ENCODE data around the genes OR4S1, OR4C3, OR5D13, OR8U1, OR5M10, OR9G1, LRRC55 and PRG2.

- PRO-cap = bidirectional peak, plus-strand start at chr11:47918139, minus-strand start at chr11:47917977
Observed at GRCh38 chr11:47917701-47918596, 62.4 kb upstream of the PTPRJ start.

DNA sequence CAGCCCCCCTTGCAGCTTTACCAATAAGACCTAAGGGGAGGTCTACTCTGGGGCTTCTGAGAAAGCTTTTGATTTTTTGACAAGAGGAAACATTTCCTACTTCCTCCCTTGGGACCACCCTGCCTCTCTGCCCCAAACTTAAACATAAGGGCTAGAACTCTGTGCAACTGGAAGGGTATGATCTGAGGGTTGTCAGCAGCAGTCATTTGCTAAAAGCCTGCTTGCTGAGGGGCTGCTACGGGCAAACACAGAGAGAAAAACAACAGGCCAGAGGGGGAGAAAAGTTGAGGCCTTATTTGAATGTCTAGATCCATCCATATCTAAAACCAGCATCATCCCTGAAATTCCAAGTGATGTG is 29.8 kb upstream of the PTPRJ start:
- PRO-cap = no peak

DNA sequence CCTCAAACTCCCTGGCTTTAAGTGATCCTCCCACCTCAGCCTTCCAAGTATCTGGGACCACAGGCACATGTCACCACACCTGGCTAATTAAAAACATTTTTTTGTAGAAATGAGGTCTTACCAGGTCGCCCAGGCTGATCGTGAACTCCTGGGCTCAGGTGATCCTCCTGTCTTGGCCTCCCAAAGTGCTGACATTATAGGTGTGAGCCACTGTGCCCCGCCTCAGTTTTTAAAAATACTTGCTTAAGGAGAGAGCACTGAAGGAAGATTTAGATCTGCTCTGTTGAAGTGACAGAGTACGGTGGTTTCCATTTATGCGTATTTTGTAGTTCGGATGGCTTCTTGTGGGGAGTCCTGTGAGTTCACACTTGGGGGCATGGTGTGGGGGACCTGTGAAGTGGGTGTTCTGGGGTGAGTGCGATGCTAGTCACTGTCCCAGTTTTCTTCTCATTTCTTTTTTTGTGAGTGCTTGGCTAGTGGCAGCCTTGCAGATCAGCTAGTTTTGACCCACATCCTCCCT is 31.4 kb downstream of the PTPRJ start:
- PRO-cap = no peak

DNA sequence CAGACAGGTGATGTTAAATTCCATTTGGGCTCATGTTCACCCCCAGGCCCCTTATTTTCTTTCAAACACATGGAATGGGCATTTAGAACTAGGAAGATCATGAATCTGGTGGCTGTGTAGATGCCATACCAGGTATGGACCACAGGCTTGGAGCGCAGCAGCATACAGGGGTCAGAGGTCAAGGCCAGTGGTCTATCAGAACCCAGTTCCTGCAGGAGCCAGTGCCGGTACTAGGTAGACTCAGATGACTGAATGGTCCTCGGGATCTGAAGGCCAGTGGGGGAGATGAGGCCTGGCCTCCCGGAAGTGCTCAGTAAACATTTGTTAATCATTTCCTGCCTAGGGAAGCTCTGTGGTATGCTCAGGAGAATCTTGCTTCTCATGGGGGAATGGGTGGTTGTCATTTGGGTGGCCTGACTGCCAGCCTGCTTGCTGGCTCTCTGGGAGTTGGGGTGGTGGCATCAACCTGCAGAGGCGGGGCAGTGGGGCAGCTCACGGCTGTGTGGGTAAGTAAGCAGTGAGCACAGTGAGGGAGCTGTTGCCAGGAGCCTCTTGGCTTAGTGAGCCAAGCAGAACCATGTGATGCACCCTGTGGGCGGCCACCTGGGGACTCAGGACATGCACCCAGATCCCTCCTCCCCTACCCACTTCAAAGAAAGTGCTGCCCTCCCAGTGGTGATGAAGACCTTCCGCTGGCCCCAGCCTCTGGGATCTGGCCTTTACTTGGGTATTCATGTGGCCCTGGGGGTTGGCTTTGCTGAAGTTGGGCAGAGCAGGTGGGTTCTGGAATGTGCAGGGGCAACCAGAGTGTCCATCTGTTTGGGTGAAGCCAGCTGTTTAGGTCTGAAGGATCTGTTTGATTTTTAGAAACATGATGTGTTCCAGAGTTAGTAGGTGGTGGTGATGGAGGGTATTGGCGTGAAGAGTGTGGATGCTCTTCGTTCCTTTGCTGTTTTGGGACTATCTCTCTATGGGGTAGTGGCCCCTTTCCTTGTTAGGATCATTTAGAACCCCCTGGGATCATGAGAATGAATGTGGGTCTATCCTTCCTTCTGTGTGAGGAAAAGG is 33.2 kb downstream of the PTPRJ start:
- PRO-cap = no peak

- PRO-cap = no peak
Observed at GRCh38 chr11:48028909-48029407, 48.6 kb downstream of the PTPRJ start.

DNA sequence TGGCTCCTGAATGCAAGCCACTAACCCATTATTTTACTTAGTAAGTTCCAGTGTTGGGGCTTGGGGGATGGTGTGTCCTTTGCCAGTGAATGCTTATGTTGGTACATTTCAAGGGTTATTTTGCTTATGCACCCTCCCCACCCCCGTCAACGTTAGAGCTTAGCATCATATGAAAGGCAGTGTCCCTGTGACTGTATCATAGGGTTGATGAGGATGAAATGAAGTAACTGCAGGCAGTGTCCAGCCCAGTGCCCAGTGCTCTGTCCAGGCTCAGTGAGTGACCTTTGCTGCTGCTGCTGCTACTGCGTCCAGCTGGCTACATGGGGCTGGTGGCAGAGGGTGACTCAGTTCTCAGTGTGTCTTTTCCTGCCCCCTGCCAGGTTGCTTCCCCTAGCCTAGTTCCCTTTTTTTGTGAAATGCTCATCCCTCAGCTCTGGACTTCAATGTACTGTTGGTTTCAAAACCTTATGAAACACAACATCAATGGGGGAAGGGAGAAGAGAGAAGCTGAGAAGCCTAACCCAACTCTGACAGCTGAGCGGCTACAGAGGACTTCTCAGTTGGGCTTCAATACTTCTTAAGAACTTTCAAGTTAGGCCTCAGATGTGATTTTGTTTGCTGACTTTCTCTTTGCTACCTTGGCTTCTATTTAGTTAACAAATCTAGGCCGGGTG is 51.6 kb downstream of the PTPRJ start:
- PRO-cap = no peak

DNA sequence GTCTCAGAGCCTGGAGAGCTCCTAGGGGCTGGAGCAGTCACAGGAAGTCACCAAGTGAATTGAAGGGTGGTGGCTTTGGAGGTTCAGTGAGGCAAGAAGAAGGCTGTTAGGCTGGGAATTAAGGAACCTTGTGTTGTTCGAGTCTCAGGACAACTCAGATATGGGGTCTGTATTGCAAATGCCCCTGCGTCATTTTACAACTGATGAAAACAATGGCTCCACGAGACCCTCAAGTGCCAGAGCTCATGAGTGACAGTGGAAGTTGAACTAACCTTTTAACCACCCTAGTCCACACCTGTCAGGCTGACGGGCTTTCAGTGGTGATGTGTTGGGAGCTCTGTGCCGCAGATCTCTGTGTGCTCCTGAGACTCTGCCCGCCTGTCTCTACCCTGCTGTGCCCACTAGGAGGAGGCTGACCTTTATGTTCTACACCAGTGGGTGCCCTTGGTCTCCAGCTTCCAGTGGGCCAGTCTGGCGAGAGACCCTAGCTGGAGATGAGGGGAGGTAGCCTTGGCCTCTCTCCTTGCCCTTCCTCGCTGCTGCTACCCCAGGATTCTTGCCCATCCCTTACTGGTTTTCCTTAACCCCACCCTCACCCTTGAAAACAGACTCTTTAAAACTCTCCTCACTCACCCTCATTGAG is 111.1 kb upstream of the OR4B1 start:
- PRO-cap = no peak

DNA sequence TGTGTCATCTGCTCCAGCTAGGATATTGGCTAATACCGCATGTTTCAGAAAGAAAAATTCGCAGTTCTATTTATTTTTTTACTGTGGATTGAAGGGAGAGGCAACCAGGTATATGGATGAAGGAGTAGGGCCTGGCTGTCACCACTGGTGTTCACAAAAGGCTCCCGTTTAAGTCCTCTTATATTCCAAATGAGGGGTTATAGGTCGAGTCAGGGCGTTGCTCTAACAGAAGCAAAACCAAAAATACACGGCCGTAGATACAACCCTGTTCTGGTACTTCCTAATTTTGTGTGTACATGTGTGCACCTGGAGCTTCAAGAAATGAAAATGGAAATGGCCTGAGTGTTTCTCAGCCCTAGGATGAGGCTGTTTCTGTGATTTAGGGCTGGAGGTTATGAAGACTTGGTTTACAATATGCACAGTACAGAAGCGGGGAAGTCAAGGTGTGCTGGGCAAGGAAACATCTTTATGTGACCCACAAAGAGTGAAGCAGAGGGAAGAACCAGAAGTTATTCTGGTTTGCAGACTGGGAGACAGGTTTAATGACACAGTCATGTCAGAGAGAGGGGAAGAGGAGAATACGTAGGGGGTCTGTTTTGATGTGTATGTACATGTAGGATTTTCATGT is 110.5 kb upstream of the OR4B1 start:
- PRO-cap = no peak

GRCh38 chr11:48108764-48109353 is 107.8 kb upstream of the OR4B1 start:
- PRO-cap = no peak

DNA sequence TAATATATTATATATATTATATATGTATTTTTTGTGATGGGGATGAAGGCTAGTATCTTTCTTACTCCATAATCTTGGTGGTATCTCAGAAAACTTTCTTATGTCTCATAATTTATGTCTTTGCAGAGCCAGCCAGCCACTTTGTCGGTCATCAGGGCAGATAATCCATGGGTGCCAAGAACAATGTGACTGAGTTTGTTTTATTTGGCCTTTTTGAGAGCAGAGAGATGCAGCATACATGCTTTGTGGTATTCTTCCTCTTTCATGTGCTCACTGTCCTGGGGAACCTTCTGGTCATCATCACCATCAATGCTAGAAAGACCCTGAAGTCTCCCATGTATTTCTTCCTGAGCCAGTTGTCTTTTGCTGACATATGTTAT is at the start of gene OR4S1:
TSS of gene OR4S1 (plus strand) at position 168 of the 380 bp plus-strand sequence.
- PRO-cap = no peak

GRCh38 chr11:48324477-48325111 is at the start of gene OR4C3:
TSS of gene OR4C3 (plus strand) at chr11:48324920.
- PRO-cap = no peak

- PRO-cap = no peak
Observed at GRCh38 chr11:55459955-55460353, 92.2 kb downstream of the OR4A15 start.

- PRO-cap = no peak
Observed at GRCh38 chr11:55773145-55773566, at the start of gene OR5D13. TSS of gene OR5D13 (plus strand) at chr11:55773438.

DNA sequence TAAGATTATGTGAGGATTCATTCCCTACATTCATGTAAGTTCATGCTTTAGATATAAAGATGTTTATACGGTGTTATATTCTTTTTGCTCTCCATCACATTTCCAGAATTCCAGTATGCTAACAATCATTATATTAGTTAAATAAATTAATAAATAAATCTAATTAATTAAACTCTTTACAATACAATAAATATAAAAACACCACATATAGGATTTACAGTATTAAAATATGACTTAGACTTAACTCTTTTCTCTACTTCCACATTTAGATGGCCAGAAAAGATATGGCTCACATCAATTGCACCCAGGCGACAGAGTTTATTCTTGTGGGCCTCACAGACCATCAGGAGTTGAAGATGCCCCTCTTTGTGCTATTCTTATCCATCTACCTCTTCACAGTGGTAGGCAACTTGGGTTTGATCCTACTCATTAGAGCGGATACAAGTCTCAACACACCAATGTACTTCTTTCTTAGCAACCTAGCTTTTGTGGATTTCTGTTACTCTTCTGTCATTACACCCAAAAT is at the start of gene OR8U1:
TSS of gene OR8U1 (plus strand) at position 285 of the 526 bp plus-strand sequence.
- PRO-cap = no peak

DNA sequence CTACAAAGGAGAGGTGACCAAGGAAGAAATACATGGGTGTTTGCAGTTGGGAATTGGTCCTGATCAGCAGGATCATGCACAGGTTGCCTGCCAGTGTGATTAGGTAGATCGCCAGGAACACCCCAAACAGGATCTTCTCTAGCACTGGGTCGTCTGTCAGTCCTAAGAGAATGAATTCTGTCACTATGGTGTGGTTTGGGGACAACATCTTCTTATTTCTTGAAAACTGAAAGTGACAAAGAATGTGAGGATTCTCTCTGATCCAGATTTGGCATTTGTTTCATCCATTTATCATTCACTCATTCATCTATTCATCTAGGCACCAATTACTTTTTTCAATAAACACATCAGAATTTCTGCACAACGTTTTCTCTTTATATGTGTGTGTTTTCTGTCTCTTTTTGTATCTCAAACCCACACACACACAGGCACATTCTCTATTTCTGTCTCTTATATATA is at the start of gene OR5M10:
TSS of gene OR5M10 (minus strand) at position 208 of the 459 bp plus-strand sequence.
- PRO-cap = no peak

- PRO-cap = no peak
Observed at GRCh38 chr11:56698678-56699328, at the start of gene OR9G1. TSS of gene OR9G1 (plus strand) at chr11:56699095.

DNA sequence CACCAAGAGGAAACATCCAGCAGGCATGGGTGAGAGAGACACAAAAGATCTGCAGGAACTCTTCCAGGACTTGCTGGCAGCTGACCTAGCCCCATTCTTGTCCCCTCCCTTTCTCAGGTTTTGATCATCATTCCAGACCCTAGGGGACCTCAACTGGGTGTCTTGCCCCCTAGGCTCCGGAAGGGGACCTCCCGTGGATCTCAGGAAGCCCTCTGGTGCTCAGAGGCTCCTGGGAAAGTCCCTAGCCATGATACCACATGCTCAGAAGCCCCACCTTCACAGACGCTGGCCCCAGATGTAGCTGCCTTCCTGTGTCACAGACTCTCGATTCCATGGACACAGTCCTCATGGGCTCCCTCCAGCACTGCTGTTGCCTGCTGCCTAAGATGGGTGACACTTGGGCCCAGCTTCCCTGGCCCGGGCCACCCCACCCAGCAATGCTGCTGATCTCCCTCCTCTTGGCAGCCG is at the start of gene LRRC55:
TSS of gene LRRC55 (plus strand) at position 317 of the 468 bp plus-strand sequence.
- PRO-cap = no peak

GRCh38 chr11:57309706-57310387 is 14.9 kb downstream of the TNKS1BP1 start:
- PRO-cap = no peak

- PRO-cap = no peak
Observed at GRCh38 chr11:57390344-57390899, at the start of gene PRG2. TSS of gene PRG2 (minus strand) at chr11:57390650.

DNA sequence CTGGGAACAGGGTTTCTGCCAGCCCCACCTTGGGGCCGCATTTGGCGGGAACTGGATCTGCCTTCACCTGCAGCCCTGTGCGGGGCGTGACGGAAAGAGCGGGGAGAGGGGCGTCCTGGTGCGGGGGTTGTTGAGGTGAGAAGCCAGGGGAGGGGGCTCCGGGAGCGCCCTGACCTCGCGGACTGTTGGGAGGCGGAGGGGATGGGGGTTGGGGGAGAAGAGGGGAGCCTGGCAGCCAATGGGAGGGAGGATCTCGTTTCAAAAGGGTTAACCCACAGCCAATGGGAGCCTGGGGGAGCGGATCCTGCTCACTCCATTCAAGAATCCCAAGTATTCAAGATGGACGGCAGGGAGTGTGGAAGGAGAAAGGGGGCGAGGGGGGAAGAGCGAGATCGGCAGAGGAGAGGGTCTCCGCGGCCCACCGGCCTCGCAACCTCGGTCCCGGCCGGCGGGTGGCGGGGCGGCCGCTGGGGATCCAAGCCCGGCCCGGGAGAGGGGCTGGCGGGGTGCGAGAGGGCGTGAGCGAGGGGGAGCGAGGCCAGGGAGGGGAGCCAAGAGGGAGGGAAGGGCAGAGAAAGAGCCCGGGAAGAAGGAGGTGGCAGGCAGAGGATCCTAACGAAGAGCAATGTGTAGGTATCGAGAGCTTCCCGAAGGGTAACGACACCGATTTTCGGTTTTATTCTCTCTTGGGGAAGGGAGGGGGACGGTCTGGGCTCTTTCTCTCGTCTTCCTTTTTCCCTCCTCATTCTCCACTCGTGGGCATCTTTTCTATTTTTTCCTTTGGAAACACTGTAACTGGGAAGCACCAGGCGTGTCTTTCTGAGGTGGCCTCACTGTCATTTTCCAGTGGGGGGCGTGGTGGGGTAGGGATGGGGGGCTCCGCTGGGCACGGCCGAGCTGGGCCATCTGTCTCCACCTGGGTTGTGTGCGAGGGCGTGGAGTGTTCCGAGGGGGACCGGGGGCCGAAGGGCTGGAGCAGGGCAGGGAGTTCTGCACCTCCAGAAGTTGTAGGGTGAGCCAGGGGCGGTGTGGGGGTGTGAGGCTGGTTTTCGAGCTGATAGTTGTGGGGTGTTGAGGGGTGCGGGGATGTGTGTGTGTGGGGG is 11.3 kb downstream of the YPEL4 start:
- PRO-cap = bidirectional peak, plus-strand start at position 333 of the sequence, minus-strand start at position 184 of the sequence; unidirectional peak, plus-strand start at position 571 of the sequence

Measured in bile duct (tissue), 1 donor.